UCH-1 (cell line): ENCODE data around the genes TMEM18 and EIPR1.

GRCh38 chr2:180162-180787 is 83.6 kb downstream of the SH3YL1 start:
- RRBS = no CpG with 5 or more reads among the region's 4 CpGs

- RRBS = 54% methylated on average over 1 of the region's 19 CpGs
These were observed 678 bp downstream of the SH3YL1 start for GRCh38 chr2:263185-263522.

DNA sequence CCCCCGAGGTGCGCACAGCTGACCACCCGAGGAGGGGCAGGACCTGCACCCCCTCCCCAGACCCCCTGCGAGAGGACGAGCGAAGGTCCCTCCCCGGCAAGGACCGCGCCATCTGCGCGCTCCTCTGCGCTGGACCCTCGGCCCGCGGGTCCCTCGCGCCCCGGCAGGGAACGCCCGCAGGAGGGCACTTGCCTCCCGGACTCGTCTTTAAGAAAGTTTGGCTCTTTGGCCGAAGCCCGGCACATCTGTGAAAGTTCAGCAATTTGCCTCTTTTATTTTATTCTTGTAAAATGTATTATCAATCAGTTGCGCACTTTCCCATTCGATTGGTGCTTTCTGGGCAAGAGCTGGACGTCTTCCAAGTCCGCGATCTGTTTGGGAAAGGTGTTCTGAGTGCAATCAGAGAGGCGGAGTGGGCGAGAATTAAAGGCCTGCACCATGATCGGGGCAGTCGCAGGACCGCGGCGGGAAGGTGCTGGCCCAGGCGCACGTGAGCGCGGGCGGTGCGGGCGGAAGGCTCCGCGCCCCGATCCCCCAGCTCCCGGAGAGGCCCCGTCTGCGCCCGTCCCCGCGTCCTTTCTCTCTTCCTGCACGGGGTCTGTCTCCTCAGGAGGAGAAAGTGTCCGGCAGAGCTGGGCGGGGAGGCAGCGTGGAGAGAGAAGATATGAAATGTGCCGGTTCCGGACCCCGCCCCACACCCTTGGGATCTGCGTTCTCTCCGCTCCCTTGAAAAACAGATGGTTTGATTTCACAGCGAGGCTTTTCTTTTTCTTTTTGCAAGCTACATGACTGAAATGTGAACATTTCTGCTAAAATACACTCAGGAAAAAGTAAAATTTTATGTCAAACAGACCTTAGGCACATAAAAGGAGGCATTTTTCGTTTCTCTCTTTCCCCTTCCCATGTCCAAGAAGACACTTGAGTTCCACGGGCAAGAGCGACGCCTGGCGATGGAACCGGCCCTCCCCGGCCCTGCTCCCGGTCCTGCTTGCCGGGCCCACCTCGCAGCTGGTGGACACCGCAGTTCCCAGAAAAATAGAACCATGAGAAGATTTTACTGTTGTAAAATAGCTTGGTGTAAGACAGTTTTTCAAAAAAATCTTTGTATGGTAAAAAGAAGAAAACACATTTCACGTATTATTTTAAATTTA is 1.9 kb upstream of the ALKAL2 start:
- RRBS = 8% methylated on average over 25 of the region's 74 CpGs

DNA sequence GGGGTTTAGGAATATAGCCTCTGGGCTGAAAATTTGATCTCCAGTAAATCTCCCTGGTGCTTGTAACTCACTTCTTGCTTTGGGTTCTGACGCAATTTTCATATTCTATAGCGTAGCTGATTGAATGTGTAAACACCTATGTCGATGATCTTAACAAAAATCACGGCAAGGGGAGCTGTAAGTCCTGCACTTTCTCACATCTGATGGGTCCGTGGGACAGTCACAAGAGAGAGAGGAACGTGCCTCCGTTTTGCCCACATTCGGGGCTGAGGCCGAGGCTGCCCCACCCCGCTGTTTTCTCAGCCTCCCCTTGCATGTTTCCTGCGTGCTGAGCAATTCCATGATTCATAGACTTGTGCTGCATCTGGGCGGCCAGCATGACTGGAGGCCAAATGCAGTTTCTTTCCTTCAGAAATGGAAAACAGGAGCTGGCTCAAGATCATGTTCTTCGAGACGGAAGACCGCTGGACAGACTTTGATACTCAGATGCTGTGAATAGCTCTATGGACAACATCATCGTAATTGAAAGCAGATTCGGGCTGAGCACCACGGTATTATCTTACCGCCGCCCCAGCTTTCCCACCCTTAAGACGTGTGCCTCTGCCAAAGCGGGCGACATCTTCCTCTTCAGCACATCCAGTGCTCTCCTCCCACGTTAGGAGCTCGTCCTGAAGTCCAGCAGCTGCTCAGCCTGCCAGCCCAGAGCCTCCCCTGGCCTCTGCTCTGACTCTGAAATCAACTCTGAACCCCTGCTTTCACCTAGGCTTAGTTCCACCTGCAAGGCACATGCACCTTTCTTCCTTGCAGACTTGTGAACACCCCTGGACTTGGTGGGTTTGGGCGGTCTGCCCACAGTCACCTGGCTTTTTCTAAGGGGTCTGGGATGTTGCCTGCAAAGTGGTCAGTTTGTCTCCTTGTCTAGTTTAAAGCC is 109.0 kb downstream of the TMEM18 start:
- RRBS = no CpG with 5 or more reads among the region's 26 CpGs

DNA sequence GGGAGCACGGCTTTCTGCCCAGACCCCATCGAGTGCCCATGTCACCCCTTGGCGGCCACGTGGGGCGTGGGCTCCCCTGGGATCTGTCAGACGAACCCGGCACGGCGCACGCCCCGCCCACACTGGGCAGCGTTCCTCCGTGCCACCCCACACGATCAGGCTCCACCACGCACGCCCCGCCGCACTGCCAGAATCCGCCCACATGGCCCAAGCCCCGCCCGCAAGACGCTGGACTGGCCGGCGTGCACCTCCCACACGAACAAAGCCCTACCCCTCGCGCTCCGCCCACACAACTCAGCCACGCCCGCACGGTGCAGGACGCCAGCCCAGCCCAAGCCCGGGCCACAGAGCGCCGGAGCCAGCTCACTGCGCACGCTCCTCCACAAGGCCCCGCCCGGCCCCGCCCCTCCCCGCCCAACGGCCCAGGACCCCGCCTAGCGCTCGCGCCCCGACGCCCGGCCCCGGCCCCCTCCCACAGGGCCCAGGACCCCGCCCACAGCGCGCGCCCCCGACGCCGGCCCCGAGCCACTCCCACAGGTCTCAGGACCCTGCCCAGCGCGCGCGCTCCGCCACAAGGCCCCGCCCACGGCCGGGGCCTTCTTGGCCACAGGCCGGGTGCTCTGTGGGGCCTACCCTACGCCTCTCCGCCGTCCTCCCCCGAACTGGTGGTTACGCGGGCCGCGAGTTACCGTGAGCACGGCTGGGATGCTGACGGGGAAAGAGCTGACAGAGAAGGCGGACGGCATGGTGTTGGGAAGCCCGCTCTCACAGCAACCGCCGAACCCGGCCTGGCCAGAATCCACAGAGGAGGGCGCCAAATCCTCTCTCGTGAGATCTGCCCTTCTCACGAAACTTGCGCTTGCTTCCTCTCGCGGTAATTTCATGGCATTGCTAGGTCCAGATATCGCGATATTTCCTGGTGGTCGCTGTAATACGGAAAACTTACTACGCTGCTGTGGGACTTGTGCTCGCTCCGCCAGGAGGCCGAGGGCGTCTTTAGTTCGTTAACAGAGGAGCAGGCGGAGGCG is at the start of gene TMEM18:
TSS of gene TMEM18 (minus strand) at position 807 of the 1,028 bp plus-strand sequence.
- RRBS = 4% methylated on average over 39 of the region's 102 CpGs

DNA sequence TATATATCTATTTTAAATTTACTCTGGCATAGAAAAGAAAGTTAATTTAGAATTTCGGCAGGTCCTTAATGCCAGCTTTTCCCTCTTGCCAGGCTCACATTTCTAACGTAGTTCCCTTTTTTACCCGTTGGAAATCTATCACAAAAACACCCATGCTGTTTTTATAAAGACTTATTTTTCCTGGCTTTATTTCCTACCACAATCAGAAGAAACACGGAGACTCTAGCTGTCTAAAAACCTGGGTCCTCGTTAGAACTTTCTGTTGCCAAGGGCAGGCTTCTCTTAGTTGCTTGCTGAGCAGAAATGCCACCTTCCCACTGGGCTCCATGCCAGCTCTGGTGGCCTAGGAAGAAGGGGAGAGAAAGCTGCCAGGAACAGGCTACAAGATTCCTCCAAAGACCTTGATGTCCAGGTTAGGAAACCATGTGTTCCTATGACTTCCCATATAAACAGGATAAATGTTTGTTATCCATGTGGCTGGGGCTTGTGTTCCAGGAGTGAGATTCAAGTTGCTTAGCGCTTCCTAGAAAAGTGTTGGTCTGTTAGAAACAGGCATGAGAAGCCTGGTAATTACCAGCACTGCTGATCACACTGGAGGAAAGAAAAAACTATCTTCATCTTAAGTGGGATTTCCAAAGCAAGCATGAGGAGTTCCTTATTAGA is 17.9 kb upstream of the TMEM18 start:
- RRBS = no CpG with 5 or more reads among the region's 6 CpGs

GRCh38 chr2:739713-740073 is 62.5 kb upstream of the TMEM18 start:
- RRBS = no CpG with 5 or more reads among the region's 16 CpGs

DNA sequence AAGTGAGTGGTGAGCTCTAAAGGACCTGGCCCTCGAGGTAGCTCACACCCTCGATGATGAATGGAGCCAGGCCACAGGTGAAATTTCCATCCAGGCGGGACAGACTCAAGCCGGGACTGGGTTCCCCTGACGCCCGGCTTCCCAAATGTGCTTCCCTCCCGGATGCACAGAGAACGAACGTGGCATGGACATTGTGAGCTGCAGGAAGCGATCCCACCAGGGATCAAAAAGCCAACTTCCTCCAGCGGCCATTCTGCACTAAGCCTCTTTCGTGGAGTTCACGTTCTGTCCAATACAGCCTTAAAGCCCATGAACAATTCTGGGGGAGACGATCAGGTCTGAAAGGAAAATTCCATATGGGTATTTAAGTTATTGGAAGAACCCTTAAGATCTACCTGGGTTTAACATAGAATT is 35.5 kb downstream of the TPO start:
- RRBS = no CpG with 5 or more reads among the region's 14 CpGs

DNA sequence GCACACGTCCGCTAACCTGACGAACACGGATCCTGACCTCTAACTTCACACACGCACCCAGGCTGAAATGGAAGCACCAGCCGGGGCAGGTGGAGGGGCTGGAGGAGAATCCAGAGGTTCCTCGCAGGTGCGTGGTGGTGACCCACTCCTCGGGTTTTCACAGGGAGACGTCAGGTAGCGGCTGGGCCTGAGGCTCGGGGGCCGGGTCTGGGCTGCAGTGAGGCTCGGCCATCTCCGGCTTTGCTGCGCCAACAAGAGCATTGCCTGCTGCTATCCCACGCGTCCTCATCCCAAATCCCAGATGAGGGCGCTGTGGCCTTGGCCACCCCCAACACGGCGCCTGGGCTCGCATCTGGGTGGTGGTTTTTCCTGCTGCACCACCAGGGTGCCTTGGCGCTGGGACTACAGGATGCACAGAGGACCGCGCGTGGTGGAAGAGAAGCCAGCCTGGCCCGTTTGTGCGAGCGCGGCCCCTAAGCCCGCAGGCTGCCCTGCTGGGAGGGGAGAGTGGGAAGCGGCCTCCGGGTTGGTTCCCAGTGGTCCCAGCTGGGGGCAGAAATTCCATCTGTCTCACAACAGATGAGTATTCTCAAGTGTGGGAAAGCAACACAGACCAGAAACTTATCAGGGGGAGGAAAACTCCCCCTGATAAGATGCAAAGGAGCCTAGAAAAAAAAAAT is 152.4 kb downstream of the PXDN start:
- RRBS = no CpG with 5 or more reads among the region's 33 CpGs

DNA sequence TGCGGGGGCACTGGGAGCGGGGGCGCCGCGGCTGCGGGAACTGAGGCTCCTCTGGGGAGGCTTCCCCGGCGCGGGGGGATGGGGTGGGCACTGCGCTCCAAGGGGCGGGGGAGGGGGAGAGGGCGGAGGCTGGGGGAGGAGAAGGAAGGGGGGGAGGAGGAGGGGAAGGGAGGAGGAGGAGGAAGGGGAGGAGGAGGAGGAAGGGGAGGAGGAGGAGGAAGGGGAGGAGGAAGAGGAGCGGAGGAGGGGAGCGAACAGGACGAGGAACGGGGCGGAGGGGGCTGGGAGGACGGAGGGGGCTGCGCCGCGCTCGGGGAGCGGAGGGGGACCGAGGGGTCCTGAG is 845 bp downstream of the PXDN start:
- RRBS = 2% methylated on average over 6 of the region's 24 CpGs

GRCh38 chr2:2743305-2743664 is 412.2 kb upstream of the MYT1L start:
- RRBS = no CpG with 5 or more reads among the region's 7 CpGs

DNA sequence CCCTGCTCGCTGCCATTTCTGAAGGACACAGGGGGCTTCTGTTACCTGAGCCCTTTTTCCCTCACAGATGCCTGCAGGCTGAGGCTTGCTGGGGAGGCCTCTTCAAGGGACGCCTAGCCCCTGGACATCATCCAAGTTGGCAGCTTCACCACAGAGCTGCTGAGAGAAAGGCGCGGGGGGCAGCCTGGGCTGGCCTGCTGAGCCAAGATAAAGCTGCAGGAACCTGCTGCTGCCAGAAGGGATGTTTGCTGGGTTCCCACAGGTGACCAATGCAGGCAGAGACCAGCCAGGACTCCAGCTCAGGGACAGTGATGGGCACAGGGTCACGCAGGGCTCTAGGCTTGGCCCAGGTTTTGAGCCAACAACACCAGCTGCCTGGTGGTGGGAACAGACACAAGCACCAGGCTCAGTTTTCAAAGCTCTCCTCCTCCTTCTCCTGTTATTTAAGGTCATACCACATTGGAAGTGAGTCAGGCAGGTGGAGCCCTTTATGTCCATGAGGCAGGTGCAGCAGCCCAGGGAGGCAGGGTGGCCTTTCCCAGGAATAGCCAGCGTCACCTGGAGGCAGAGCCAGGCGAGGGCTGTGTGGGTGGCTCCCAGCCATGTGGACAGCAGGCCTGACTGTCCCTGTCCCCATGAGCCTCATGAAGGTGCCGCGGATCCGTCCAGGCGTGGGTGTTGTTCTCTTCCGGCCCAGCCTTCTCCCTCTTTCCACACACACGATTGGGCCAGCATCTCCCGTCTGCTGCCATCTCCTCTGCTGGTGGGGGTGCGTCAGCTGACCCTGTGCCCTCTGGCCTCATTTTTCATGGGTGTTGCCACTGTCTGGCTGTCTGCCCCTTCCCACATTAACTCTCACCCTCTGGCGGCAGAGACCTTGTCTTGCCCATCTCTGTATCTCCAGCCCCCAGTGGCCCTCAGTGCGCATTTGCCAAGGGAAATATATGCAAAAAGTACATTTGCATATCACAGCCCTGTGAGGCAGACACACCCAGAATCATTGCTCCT is 515.6 kb upstream of the MYT1L start:
- RRBS = no CpG with 5 or more reads among the region's 17 CpGs

DNA sequence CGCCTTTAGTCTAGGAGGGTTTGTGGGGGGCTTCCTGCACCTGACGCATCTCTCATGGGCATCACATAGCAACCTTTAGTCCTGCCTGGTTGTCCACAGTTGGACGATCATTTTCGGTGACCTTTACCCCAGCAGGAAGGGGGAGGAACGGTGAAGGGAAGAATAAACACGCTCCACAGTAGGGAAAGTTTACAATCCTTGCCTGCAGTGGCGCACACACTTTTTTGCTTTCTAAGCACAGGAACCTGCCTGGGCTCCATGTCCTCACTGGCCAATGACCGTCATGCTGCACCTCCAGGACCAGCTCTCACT is 332.7 kb downstream of the EIPR1 start:
- RRBS = no CpG with 5 or more reads among the region's 8 CpGs

DNA sequence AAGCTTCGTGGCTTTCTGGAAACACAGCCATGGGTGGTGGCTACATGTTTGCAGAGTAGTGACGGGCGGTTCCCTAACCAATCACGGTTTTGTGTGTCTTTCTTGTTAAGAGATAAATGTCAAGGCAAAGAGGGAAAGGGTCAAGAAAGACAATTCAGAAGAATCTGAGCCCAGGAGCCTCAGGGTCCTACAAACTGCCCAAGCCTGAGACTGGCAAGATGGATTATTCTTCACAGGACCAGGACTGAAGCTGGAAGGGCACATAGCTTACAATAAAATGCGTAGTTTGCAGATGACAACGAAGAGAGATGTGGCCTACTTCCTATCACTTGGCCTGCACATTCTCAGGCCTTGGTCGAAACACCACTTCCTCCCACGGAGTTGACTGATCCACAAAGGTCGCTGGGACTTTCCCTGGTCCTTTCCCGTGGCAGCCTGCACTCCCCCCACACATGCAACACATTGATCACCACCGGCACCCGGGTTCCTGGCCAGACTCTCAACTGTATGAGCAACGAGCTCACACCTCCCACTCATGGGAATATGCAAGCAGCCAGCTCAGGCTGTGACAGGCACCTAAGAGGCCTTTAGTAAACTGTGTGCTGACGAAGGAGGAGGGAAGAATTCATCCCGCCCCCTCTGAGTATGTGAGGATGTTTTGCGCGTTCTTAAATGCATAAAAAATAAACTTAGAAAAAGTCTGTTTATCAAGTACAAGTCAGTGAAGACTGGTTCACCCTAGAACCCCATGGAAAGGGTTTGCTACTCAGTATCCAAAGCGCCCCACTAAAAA is 154.6 kb downstream of the EIPR1 start:
- RRBS = no CpG with 5 or more reads among the region's 18 CpGs

- RRBS = 3% methylated on average over 13 of the region's 27 CpGs
These were observed 74.1 kb downstream of the EIPR1 start for GRCh38 chr2:3303442-3304080.

DNA sequence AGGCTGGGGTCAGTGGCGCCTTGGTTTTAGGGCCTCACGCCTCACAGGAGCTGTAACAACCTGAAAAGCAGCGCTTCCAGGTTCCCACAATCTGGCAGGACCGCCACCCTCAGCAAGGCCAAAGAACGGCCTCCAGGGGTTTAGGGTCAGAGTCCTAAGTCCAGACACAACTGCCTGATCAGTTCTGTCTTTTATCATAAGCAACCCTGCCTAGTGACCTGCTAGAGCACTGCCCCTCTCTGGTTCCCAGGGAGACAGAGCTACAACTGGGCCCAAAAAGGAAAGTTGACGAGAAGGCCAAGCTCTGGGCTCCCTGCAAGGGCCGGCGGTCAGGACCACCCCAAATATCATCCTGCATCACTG is 52.8 kb downstream of the EIPR1 start:
- RRBS = no CpG with 5 or more reads among the region's 8 CpGs

- RRBS = 4% methylated on average over 9 of the region's 52 CpGs
These were observed at the start of gene EIPR1 for GRCh38 chr2:3377155-3378109. Gene EIPR1, minus strand, starts transcription at chr2:3377818.

DNA sequence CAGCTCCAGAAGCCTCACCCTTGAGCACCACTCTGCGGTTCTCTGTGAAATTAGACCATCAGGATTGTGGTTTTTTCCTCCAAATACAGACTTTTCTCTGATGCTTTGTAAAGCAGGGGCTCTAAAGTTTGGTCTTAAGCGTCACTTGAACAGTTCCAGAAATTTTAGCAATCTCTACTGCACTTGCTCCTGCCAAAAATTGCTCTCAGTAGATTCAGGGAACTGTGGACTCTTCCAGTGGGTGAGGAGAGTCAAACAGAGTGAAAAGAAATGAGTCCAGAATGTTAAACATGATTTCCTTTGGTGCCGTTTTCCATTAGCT is 68.7 kb downstream of the TRAPPC12 start:
- RRBS = no CpG with 5 or more reads among the region's 3 CpGs

DNA sequence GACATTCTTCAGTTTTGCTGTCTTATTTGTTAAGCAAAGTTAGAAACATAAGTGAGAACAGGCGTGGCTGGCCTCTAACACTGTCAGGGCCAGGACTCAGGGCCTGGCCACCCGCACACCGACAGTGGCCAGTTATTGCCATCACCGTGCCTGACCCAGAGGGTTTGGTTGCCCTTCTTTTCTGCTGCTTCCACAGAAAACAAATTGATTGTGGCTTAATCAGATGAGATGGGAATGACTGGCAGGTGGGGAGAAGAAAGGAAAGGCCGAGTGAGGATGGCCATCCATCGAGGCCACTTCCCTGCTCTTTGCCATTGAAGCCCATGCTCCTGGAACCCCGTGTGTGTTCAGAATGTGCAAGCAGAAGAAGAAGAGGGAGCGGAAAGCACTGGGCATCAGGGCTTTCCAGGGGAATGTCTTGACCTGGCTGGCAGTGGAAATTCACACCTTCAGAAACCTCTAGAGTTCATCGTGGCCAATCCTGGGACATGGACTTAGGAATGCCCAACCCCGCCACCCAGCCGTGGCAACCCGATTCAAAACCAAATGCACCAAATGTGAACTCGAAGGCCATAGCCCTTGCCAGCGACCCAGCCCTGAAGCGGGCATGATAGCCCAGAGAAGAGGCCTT is 69.6 kb downstream of the ADI1 start:
- RRBS = no CpG with 5 or more reads among the region's 15 CpGs

DNA sequence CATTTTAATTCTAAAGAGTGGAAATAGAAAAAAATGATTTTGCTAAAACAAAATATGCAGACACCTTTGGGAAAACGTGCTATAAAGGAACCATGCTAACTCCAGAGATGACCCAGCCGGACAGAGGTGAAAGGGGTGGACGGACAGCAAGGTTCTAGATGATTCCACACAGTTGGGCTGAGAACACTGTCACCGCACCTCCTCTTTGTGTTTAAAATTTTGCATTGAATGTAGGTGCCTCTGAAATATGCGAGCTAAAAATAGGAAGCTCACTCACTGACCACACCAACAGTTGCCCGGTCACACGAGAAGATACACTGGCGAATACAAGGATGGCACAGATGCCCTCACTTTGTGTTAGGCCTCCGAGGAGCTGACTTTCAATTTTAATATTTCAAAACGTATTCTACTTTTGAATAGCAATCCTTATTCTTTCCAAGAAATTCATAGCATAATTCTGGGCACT is 48.5 kb downstream of the ADI1 start:
- RRBS = no CpG with 5 or more reads among the region's 10 CpGs